Cytotoxic T cell (primary cell): Measurements from ENCODE around the gene GOLGA8R.

GRCh38 chr15:29968135-29969275 lies 114.2 kb upstream of the GOLGA8J start:
- PRO-cap, 2 experiments, result no peak in any of the 2 experiments

DNA sequence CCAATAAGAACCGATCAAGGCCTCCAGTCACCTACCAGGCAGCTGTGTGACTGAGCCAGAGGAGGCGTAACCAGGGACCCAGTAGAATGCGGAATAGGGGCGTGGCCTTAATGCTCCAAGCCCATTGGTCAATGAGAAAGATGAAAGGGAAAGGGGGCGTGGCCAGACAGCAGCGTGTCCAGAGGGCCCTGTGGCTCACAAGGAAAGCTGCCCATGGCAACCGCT lies at the start of gene GOLGA8R:
Gene GOLGA8R, minus strand, starts transcription at position 52 of the 225 bp plus-strand sequence.
- PRO-cap, 2 experiments, result no peak in any of the 2 experiments

GRCh38 chr15:30626534-30626958 lies 22.7 kb downstream of the GOLGA8H start:
- PRO-cap, 2 experiments, result no peak in any of the 2 experiments

DNA sequence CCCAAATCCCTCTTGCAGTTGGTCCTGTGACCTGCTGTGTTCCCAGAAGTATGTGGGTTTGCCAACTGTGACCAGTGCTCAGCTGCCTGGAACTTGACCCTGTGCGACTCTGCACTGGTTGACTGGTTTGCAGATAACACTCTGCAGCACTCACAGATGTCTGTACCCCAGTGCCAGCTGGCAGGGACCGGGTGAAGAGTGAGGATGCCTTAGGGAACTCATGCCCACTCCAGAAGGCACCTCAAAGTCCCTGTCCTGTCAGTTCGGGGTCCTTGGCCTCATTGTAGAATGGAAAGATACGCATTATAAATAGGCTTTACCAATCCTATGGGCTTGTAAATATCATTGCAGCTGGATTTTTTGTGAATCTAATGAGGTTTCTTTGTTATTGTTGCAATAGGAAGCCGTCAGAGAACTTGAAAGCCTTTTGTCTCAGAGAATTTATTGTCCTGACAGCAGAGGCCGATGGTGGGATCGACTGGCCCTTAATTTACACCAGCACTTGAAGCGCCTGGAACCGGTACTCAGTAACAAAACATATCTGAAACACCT lies 18.2 kb downstream of the FAN1 start:
- PRO-cap, 2 experiments, result no peak in any of the 2 experiments

GRCh38 chr15:30984567-30984868 lies 6.9 kb downstream of the MTMR10 start:
- PRO-cap, 2 experiments, result no peak in any of the 2 experiments

DNA sequence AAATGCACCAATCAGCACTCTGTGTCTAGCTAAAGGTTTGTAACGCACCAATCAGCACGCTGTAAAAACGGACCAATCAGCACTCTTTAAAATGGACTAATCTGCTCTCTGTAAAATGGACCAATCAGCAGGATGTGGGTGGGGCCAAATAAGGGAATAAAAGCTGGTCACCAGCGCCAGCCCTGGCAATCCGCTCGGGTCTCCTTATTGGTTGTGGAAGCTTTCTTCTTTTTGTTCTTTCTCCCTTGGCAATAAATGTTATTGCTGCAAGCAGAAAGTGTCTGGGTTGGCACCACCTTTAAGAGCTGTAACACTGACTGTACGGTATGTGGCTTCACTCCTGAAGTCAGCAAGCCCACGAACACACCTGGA lies 13.4 kb downstream of the TRPM1 start:
- PRO-cap, 2 experiments, result no peak in any of the 2 experiments

DNA sequence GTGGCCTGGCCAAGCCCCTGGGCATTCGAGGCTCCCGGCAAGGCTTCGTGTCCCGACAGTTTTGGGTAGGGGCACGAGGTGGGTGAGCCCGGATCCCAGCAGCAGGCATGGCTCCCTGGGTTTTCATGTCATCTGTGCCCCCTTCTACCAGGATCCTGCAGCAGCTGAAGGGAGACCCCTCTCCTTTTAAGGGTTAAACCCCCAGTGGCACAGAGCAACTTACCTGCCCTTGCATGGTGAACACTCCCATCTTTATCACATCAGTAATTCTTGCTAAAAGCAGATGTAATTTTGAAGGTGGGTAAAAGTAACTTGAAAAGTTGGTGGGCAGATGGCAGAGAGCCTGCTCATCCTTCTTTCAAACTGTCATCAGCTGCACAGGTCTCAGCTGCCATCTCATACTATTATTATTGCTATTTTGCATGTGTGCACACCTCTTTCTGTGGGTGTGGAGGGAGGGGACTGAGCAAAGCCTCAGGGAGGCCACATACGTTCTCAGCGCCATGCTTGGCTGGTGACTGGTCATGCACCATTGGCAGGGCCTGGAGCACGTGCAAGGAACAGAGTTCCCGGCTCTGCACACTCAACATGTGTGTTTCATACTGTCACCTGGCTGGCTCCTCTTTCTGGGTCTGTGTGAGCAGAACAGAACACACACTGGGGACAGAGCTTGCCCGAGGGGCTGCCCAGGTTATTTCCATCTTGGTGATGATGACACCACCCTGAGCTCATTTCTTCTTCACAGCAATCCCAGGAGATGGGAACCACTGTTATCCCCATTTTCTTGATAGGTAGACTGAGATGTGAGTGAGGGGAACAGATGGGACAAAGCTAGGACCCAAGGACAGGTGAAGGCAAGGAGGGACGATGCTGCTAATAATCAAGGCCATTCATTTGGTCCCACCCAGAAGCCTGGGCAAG lies 95.9 kb upstream of the KLF13 start:
- PRO-cap, 2 experiments, result no peak in any of the 2 experiments

- PRO-cap, 2 experiments, result no peak in any of the 2 experiments
Measured at GRCh38 chr15:31236228-31237056, 90.2 kb upstream of the KLF13 start.

DNA sequence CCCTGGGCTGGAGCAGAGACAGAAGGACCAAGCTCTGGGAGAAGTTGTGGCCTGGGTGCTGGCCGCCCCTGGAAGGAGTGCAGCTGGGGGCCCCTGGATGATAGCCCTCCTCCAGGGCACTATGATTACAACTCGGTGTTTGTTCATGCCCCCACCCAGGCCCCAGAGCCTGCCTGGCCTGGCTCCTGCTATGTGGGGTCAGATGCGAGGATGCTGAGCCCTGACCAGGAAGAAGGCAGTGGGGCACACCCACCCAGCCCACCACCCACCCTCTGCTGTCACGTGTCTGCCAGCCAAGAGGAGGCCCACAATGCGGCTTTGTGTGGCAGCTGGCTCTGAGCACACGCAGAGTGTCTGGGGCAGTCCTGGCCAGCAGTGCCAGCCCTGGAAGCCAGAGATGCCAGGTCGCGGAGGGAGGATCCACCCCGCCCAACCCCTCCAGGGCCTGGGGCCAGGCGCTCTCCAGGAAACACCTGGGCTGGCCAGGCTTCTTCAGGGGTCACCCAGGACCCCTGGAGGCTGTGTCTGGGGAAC lies 26.5 kb upstream of the KLF13 start:
- PRO-cap, 2 experiments, result no peak in any of the 2 experiments

GRCh38 chr15:31325464-31326547 lies 829 bp upstream of the KLF13 start:
- PRO-cap, 2 experiments, result peak in 2 of 2 experiments; most common plus-strand start chr15:31325969 (in 2); most common minus-strand start chr15:31325979 (in 2)

DNA sequence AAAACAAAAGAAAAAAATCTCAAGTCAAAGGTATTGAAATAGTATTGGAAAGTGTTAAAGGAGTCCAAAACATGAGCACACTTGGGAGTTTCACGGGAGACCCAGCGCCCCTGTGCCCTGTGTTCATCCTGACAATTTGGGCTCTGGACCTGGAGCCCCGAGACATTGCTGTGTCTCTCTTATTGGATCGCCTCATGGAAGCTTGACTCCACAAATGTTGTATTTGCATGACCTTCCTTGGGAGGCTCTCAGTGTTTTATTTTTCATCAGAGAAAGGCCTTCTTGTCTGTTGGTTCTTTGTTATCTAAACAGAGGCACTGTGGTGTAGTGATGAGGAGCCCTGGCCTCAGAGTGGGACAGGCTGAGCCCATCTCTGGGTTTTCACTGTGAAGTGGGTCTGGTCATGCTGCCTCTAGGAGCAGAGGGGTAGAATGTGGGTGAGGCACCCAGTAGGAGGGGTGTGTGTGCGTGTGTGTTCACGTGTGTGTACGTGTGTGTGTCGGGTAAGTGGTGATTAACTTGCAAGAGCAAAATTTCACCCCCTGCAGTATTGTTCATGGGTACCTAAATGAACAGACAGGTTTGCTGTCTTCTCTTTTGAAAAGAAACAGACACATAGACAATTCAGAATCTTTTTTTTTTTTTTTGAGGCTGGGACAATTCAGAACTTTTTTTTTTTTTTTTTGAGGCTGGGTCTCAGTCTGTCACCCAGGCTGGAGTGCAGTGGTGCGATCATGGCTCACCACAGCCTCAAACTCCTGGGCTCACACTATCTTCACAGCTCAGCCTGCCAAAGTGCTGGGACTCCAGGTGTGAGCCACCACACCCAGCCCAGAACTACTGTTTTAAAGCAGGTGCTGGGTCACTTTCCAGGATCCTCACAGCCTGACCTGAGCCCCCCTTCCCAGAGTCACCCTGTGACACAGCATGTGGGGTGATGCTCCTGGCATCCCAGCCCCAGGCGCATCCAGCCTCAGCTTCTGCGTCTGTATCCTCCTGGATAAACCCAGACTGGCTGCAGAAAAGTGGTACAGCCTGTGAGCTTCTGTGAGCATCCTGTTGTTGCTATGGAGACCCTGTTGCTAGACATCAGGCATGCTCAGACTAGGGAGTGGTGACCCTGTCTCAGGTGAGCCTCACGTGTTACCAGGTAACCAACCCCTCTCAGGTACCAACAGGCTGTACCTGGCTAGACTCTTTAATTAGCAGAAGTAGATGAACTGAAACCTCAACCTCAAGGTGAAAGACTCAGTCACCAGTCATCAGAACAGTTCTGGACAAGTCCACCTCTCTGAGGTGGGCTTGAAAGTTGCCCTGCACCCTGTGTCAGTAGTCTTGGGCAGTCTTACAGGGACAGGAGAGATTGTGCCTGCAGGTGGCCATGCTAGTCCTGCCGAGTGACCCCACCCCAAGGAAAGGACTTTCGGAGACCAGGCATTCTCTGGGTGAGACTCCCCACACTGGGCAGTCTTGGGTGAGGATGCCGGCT lies 14.8 kb downstream of the KLF13 start:
- PRO-cap, 2 experiments, result peak in 2 of 2 experiments; most common plus-strand start position 1,231 of the sequence (in 2); most common minus-strand start position 569 of the sequence (in 2)

GRCh38 chr15:31344107-31344686 lies 17.6 kb downstream of the KLF13 start:
- PRO-cap, 2 experiments, result no peak in any of the 2 experiments

DNA sequence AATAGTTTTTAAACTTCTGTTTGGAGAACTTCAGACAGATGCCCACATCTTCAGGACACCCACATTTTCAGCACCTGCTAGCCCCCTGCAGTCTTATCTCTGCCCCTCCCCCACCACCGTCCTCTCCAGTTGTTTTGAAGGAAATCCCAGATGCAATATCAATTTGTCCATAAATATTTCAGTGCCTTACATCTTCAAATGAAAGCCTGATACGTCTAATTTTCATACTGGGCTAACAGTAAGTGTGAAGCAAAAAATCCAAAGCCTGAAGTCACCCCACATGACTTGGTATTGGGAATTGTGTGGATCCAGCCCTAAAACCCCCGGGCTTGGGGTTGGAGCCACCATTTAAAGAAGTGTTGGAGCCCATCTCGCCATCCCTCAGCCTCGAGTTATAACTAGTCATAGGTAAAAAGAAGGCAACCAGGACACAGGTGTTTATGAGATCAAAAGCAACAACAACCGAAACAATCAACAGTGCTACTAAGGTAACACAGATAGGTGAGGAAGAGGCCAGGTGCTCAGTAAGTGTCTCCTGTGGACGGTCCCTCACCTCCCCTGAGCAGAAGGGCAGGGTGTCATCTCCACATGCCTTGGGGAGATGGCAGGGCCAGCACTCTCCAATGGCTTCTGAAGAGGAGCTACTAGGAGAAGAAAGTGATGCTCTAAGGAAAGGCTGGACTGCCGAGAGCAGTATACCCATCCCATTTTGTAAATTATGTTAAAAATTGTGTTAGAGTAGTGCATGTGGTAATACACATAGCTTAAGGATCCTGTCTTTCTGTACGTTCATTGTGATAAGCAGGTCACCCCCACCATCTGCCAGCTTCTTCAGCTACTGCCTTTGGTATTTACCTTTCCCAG lies 28.3 kb downstream of the KLF13 start:
- PRO-cap, 2 experiments, result peak in 2 of 2 experiments; most common plus-strand start position 527 of the sequence (in 1); most common minus-strand start position 396 of the sequence (in 1)

- PRO-cap, 2 experiments, result no peak in any of the 2 experiments
Measured at GRCh38 chr15:31362719-31363249, 36.1 kb downstream of the KLF13 start.

- PRO-cap, 2 experiments, result peak in 1 of 2 experiments; most common plus-strand start chr15:31375255 (in 1)
Measured at GRCh38 chr15:31375171-31375329, 48.4 kb downstream of the KLF13 start.

- PRO-cap, 2 experiments, result no peak in any of the 2 experiments
Measured at GRCh38 chr15:31387523-31388307, 61.1 kb downstream of the KLF13 start.

DNA sequence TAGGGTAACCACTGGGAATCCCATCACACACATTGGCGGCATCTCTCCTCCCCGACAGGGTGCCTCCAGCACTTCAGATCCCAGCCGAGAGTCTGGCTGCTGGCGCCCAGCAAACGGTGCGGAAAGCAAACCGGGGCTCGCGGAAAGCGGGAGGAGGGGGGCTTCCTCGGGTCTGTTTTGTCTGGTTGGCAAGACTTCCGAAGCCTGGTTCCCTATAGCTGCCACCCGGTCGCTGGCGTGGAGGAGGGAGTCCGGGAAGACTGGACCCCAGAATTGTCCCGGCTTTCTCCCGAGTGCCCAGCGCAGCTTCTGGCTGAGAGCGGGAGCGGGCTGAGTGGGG lies 486 bp upstream of the CHRNA7 start:
- PRO-cap, 2 experiments, result no peak in any of the 2 experiments

DNA sequence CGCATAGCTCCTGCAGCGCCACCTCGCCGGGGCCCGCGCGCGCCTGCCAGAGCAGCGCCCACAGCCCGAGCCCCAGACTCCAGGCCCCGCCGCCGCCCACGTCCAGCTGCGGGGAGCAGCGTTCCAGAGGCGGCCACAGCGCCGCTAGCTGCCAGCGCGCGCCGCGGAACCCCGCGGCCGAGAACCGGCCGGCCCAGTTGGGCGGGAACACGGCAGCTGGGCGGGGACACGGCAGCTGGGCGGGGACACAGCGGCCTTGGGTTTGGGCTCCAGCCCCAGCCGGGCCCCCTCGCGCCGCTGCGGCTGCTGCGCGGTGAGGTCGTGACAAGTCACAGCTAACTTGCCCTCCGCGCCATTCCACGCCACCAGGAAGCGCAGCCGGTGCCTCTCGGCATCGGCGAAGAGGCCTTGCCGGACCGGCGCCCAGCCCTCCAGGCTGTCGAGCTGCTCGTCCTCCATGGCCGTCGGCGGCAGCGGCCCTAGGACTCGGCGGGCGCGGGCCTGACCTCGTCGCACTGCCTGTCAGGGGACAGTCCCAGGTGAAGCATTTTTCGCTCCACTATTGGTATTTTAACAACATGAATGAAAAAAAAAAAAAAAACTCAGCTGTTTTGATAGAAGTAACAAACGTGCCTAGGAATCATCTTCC lies 78.7 kb upstream of the ARHGAP11A start:
- PRO-cap, 2 experiments, result peak in 1 of 2 experiments; most common minus-strand start position 517 of the sequence (in 1)

DNA sequence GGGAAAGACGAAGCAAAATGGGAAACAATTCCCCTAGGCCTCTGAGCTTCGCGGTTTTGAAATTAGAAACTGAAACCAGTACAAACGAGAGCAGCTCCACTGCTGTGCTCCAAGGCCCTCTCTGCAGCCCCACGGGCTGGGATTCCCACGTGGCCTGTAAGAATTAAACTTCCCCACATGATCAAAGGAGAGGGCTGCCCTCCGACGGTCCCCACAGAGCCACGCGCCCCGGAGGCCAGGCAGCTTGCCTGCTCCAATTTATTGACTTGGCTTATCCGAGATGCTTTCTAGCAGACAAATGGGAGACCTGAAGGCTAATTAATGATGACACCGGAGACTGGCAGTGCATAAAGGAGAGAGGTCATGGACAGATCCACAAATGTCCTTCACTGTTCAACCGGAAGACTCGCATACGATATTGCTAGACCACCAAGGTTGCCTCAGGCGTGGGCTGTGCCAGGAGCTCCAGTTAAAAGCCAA lies 144.1 kb downstream of the GREM1 start:
- PRO-cap, 2 experiments, result no peak in any of the 2 experiments

GRCh38 chr15:33067256-33068548 lies 126.8 kb downstream of the FMN1 start:
- PRO-cap, 2 experiments, result no peak in any of the 2 experiments